Colon Carcinoma Metastatic in the Brain (tissue), 2 donors: ENCODE data around the genes MICA and LY6G6D.

GRCh38 chr6:31403469-31403964 lies at the start of gene MICA:
MICA (plus strand) TSS chr6:31403595.
- PRO-cap, 2 experiments: peak in 2 of 2 experiments; most common plus-strand start chr6:31403610 (in 2)

DNA sequence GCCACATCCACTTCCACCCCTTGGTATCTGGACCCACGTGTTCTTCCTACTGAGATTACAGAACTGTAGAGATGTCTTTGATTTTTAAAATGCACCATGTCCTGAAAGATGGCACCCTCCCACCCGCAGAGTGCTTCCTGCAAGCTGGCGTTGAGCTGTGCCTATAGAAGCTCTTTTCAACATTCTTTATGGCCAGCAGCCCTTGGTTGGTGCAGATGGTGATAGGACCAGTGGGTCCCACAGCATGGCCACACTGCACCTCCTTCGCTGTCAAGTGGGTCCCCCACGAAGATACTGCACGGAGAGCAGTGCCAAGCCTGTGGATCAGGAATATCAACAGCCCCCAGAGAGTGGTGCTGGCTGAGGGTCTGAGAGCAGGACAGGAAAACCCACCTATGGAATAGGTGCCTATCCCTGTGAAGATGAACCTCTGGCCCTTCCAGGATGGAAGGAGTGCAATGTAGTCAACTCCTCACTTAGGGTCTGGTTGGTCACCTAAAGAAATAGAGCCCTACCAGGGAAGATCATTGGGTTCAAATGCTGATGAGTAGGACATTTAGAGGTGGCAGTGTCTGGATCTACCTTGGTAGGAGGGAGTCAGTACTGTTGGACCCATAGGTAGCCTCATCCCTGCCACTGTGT lies 33.7 kb upstream of the MICB start:
- PRO-cap, 2 experiments: no peak in any of the 2 experiments

DNA sequence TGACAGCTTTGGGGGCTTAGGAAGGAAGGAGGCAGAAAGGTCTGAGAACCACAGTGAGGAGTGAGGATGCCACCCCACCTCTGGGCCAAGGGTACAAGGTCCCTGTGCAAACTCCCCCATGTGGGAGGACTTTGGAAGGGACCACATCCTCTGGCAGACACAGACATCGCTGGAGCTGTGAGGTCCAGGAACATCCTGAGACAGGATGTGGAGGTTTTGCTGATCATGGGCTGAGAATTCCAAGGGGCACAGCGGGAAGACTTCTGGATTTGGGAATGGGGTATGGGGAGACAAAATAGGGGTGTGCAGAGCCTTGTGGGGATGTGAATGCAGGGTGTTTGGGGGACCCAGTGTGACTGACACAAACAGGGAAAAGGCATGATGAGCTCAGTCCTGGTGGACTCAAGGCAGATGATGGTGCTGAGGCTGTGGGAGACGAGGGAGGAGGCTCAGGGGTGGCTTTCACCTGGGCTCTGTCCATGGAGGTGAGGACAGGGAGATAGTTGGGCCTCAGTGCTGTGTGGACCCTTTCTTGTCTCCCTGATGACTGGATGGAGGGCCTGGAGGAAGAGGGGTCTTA lies 26.4 kb upstream of the MICB start:
- PRO-cap, 2 experiments: no peak in any of the 2 experiments

DNA sequence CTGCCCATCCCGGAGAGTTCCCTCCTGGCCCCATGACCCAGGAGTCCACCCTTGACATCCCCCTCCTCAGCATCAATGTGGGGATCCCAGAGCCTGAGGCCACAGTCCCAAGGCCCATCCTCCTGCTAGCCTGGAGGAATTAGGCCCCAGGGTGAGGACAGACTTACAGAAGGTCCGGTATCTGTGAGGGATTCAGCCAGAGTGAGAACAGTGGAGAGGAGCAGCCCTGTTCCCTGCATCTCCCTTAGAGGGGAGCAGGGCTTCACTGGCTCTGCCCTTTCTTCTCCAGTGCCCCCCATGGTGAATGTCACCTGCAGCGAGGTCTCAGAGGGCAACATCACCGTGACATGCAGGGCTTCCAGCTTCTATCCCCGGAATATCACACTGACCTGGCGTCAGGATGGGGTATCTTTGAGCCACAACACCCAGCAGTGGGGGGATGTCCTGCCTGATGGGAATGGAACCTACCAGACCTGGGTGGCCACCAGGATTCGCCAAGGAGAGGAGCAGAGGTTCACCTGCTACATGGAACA lies 8.9 kb downstream of the MICB start:
- PRO-cap, 2 experiments: no peak in any of the 2 experiments

DNA sequence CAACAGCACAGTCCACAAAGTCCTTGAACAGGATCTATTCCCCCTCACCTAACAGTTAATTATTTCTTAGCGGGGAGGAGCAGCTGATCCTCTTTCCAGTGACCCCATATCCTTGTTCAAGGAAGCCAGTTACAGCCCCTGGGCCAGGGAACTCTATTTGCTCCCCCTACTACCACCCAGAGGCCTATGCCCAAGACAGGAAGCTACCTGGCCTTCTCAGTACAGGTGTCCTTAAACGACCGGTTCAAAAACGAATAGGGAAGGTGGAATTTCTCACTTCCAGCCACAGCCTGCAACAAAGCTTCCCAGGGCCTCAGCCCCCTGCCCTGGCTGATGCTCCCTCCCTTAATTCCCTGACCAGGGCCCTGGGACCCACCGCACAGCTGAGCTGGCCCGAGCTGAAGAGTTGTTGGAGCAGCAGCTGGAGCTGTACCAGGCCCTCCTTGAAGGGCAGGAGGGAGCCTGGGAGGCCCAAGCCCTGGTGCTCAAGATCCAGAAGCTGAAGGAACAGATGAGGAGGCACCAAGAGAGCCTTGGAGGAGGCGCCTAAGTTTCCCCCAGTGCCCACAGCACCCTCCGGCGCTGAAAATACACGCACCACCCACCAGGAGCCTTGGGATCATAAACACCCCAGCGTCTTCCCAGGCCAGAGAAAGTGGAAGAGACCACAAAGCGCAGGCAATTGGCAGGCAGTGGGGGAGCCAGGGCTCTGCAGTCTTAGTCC lies 786 bp downstream of the MCCD1 start:
- PRO-cap, 2 experiments: no peak in any of the 2 experiments

GRCh38 chr6:31557505-31558681 lies 10.5 kb downstream of the NFKBIL1 start:
- PRO-cap, 2 experiments: no peak in any of the 2 experiments

DNA sequence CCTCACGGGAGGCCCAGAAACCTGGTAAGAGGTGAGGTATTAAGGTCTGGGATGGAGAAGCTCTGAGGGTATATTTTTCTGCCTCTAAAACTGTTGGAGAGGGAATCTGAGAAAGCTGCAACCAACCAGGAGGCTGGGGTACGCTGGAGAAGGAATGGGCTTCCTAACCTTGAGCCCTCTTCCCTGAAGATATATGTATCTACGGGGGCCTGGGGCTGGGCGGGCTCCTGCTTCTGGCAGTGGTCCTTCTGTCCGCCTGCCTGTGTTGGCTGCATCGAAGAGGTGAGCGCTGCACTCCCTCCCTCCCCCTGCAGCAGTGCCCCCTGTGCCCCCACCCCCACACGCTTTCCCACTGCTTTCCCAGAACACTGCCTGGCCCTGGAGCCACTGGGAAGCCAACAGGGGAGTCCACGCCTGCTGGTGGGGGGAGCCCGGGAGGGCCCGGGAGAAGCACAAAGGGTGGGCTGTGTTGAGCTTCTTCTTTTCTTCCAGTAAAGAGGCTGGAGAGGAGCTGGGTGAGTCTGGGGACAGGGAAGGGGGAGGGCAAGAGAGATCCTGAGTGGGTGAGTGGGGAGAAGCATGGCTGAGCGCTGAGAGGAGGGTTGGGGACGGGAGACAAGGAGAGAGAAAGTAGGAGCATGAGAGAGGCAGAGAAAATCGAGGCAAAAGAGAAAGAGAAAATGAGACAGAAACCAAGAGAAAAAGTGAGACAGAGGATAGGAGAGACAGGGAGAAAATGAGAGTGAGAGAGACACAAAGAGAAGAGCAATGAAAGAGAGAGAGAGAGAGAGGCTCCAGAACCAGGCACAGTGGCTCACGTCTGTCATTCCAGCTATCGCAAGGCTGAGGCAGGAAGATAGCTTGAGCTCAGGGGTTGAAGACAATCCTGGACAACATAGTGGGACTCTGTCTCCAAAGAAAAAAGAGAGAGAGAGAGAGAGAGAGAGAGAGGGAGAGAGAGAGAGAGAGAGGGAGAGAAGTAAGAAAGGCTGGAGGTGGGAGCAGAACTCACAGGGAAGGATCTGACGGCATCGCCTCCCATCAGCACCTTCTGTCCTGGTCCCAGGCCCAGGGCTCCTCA lies 1.7 kb downstream of the LST1 start:
- PRO-cap, 2 experiments: no peak in any of the 2 experiments

DNA sequence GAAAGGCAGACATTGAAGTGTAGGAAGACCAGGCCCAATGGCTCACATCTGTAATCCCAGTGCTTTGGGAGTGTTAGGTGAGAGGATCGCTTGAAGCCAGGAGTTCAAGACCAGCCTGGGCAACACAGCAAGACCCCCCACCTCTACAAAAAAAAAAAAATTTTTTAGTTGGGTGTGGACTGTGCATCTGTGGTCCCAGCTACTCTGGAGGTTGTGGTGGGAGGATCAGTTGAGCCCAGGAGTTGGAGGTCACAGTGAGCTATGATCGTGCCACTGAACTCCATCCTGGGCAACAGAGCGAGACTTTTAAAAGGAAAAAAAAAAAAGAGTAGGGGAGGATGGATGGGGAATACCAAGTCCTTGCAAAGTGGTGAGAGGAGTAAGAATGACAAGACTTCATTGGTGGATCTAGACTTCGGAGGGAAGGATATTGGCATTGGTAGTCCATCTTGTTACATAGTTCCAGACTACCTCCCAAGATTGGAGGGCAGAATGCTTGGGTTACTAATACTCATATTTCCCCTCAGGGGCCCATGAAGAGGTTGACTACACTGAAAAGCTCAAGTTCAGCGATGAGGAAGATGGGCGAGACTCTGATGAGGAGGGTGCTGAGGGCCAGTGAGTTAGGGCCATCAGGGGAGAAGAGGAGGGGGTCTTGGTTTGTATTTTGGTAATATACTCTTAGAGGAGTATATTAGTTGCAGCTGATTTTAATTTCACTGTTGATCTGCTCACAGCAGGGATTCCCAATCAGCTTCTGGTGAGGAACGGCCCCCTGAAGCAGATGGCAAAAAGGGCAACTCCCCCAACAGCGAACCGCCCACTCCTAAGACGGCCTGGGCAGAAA lies 6.0 kb downstream of the PRRC2A start:
- PRO-cap, 2 experiments: no peak in any of the 2 experiments

DNA sequence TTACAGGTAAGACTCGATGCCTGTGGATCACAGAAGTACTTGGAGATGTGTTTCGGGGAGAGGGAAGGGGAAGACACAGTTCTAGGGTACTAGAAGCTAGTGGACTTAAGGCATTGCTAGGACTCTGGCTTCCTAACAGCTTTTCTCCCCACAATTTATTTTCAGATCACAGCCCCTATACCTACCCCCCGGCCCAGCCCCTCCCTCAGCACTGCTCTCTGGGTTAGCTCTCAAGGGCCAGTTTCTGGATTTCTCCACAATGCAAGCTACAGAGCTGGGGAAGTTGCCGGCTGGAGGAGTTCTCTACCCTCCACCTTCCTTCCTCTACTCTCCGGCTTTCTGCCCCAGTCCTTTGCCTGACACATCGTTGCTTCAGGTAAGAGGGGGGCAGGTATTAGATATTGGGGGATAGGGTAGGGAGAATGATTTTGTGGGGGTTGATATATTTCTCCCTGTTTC lies 15.6 kb downstream of the PRRC2A start:
- PRO-cap, 2 experiments: no peak in any of the 2 experiments

- PRO-cap, 2 experiments: no peak in any of the 2 experiments
These were observed 1.8 kb downstream of the C6orf47 start for GRCh38 chr6:31658482-31659408.

DNA sequence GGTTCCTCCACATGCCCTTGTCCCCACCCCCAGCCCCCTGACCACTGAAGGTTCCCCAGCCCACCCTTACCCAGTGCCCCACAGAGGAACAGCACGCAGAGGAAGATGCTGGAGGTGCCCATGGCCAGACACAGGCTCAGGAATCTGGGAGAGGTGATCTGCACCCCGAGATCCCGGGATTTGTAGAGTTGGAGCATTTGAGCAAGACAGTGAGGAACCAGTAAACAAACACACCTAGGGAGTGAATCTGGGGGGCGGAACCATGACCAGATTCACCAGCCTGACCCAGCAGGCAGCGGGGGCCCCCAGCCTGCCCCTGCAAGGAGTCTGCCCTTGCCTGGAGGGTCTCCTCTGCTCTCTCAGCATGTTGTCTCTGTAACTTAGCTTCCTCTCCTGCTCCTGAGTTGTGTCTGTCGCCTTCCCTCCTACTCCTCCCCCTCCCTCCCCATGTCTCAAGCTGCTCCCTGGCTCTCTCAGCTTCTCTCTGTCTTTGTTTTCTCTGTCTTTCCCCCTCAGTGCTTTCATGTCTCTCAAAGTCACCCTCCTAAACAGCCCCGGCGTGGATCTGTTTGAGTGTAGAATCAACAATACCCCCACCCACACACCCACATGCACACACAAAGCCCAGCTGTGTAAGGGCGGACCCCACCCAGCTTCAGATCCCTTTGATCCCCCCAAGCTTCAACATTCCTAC lies 1.3 kb upstream of the LY6G6D start:
- PRO-cap, 2 experiments: peak in 2 of 2 experiments; most common minus-strand start position 486 of the sequence (in 2)

- PRO-cap, 2 experiments: no peak in any of the 2 experiments
These were observed at the start of gene LY6G6D for GRCh38 chr6:31714952-31715815. LY6G6D (plus strand) TSS chr6:31715348.

DNA sequence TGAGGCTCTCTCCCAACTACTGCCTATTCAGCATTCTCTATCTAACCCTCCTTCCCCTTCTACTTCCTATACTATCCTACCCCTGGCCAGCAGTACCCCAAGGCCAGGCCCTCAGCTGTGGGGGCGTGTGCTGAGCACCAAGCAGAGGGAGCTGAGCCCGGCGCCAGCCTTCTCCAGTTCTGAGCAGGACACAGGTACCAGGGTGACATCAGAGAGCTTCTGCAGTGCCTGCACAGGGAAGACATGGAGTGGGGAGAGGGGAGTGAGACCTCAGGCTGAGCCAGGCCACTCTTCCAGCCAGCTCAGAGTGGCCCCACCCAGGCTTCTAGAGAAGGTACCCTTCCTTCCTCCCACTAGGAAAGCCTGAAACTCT lies 2.0 kb downstream of the DDAH2 start:
- PRO-cap, 2 experiments: no peak in any of the 2 experiments

GRCh38 chr6:31733135-31734091 lies 2.9 kb downstream of the CLIC1 start:
- PRO-cap, 2 experiments: no peak in any of the 2 experiments

DNA sequence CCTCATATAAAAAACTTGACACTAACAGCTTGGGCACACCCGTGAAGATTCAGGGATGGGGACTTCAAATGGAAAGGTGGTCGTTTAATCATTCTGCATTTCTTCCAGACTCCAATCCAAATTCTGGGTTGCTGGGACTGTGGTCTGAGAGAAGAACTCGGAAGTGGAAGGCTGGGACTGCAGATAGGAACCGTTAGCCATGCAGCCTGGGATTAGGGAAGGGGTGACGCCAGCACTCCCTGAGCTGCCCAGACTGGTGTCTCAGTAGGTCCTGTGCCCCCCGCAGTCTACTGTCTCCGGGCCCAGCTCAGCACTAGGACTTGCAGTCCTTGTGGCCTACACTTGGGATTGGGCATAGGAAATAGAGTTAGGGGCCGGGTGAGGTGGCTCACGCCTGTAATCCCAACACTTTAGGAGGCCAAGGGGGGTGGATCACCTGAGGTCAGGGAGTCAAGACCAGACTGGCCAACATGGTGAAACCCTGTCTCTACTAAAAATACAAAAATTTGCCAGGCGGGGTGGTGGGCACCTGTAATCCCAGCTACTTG lies 514 bp upstream of the CLIC1 start:
- PRO-cap, 2 experiments: no peak in any of the 2 experiments

- PRO-cap, 2 experiments: no peak in any of the 2 experiments
These were observed 717 bp downstream of the SAPCD1 start for GRCh38 chr6:31762805-31763941.

DNA sequence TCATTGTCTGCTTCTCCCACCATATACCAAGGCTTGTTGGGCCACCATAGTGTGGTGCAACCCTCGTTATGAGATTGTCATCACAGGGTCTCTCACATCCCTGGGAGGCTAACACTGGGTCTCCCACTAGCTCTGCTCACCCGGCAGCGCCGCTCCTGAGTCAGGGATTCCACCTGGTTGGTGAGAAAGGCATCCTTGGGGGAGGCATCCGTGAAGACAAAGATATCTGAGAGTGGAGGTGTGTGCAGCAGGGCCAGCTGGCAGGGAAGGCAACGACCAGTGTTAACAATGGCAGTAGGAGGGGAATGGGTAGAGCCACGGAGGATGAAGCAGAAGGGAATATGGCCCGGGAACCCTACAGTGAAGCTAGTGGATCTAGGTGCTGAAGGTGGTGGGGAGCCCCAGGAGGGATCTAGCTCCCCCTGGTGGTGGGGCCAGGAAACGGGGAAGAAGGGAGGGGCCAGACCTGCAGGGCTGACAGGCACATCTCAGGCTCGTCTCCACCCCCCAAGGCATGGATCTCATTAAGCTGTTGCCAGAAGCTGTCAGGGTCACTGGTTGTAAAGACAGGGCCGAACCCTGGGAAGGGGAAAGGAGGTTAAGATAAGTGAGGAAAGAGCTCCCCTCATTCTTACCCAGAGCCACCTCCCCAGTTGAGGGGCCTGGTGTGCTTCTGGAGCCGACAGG lies 7.2 kb downstream of the SAPCD1 start:
- PRO-cap, 2 experiments: no peak in any of the 2 experiments

GRCh38 chr6:31816852-31817903 lies 1.8 kb downstream of the HSPA1A start:
- PRO-cap, 2 experiments: no peak in any of the 2 experiments

DNA sequence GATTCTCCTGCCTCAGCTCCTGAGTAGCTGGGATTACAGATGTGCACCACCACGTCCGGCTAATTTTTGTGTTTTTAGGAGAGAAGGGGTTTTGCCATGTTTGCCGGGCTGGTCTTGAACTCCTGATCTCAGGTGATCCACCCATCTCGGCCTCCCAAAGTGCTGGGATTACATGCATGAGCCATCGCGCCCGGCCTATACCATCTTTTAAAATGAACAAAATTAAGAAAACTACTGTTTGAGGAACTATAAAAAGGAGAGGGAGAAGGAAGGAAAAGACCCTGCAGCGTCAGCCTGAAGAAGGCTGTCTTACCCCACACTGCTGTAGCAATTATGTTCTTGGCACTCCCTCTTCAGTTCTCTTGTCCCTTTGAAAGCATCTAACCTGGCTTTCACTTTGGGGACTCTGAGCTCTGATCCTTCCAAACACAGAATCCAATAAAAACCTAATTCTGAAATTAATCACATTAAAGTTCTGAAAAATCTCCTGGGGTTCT lies 3.8 kb upstream of the HSPA1B start:
- PRO-cap, 2 experiments: no peak in any of the 2 experiments

DNA sequence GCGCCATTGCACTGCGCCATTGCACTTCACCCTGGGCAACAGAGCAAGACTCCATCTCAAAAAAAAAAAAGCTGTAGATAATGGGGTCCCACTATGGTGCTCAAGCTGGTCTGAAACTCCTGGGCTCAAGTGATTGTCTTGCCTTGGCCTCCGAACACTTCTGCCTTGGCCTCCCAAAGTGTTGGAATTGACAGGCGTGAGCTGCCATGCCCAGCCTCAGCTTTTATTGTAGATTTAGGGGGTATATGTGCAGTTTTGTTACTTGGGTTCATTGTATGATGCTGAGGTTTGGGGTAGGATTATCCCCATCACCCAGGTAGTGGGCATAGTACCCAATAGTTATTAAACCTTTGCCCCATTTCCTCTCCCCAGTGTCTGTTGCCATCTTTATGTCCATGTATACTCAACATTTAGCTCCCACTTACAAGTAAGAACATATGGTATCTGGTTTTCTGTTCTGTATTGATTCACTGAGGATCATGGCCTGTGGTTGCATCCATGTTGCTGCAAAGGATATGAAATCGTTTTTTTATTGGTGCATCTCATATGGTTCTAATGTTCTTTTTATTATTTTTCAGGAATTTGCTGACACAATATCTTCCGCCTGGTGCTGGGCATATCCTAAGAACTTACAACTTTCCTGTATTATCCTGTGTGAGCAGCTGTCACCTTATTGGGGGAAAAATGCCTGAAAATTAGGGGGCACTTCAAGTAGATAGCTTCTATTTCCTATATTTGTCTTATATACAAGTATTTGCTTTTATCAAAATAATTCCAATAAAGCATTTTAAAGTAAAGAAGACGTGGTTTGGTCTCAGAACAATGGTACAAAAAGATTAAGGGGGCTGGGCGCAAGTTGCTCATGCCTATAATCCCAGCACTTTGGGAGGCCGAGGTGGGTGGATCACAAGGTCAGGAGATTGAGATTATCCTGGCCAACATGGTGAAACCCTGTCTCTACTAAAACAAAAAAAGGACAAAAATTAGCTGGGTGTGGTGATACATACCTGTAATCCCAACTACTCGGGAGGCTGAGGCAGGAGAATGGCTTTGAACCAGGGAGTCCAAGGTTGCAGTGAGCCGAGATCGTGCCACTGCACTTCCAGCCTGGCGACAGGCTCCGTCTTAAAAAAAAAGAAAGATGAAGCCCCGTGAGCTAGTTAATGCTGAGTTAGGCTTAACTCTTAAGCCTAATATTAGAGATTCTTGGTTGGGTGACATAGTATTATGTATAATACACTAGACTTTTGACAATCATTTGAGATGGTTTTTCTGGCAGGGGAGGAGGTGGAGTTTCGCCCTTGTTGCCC lies 11.9 kb downstream of the HSPA1B start:
- PRO-cap, 2 experiments: no peak in any of the 2 experiments